GM19240 (cell line): ENCODE measurements around a stretch of chr1.

GRCh38 chr1:115558-115856 lies 50.3 kb downstream of the OR4F5 start:
- RRBS, result no CpG with 5 or more reads among the region's 2 CpGs

- RRBS, result no CpG with 5 or more reads among the region's 18 CpGs
Observed at GRCh38 chr1:629487-630389, 56.7 kb downstream of the OR4F16 start.

DNA sequence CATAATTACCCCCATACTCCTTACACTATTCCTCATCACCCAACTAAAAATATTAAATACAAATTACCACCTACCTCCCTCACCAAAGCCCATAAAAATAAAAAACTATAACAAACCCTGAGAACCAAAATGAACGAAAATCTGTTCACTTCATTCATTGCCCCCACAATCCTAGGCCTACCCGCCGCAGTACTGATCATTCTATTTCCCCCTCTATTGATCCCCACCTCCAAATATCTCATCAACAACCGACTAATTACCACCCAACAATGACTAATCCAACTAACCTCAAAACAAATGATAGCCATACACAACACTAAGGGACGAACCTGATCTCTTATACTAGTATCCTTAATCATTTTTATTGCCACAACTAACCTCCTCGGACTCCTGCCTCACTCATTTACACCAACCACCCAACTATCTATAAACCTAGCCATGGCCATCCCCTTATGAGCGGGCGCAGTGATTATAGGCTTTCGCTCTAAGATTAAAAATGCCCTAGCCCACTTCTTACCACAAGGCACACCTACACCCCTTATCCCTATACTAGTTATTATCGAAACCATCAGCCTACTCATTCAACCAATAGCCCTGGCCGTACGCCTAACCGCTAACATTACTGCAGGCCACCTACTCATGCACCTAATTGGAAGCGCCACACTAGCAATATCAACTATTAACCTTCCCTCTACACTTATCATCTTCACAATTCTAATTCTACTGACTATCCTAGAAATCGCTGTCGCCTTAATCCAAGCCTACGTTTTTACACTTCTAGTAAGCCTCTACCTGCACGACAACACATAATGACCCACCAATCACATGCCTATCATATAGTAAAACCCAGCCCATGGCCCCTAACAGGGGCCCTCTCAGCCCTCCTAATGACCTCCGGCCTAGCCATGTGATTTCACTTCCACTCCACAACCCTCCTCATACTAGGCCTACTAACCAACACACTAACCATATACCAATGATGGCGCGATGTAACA lies 52.6 kb downstream of the OR4F16 start:
- RRBS, result no CpG with 5 or more reads among the region's 21 CpGs

GRCh38 chr1:793643-794046 lies 107.2 kb upstream of the OR4F16 start:
- RRBS, result no CpG with 5 or more reads among the region's 3 CpGs

DNA sequence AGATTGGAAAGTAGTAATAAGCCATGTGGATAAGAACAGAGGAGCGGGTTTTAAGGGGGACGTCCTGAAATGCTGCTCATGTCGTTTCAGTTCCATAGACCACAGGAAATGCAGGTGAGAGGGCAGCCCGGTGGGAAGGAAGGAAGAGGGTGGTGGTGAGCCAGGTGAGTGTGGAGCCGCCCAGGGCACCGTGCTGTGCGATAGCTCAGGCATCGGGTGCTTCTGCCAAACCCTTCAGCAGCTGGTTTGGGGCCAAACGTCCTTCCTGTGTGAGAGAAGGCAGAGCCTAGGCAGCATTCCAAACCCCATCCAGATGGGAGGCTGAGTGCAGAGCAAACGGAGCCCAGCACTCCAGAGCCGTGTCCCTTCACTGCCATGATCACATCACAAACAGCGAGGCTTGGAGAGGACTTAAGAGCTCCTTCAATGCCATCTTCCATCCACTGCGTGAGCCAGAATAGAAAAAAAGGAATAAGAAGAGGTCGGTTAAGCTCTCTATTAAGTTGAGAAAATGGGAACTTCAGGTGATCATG lies 65.1 kb upstream of the SAMD11 start:
- RRBS, result no CpG with 5 or more reads among the region's 14 CpGs

DNA sequence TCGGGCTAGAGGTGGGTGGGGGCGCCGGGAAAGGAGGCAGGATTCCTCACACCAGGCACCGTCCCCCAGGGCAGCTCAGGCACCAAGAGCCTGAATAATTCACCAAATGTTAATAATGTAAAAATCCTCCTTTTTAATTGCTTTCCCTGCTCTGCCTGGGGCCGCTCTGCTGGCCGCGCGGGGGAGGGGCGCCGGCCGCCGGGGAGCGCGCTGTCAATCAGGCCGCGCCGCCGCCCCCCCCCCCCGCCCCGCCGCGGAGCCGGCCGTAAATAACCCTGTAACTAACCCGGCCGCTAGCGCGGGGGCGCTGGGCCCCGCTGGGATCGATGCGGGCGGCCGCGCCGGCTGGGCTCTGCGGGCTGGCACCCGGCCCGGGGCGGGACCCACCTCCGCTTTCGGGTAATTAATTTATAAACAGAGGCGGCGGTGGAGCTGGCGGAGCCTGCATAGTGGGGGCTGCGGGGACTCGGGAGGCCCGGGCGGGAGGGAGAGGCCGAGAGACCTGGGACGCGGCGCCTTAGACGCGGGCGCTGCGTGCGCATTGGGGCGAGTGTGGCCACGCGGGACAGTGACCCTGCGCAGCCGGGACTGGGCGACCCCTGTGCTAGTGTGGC lies 16.4 kb downstream of the SAMD11 start:
- RRBS, result 4% methylated on average over 33 of the region's 64 CpGs

GRCh38 chr1:948345-948902 lies 10.6 kb downstream of the NOC2L start:
- RRBS, result no CpG with 5 or more reads among the region's 13 CpGs

GRCh38 chr1:961249-961952 lies 1.0 kb downstream of the KLHL17 start:
- RRBS, result 12% methylated on average over 6 of the region's 58 CpGs

DNA sequence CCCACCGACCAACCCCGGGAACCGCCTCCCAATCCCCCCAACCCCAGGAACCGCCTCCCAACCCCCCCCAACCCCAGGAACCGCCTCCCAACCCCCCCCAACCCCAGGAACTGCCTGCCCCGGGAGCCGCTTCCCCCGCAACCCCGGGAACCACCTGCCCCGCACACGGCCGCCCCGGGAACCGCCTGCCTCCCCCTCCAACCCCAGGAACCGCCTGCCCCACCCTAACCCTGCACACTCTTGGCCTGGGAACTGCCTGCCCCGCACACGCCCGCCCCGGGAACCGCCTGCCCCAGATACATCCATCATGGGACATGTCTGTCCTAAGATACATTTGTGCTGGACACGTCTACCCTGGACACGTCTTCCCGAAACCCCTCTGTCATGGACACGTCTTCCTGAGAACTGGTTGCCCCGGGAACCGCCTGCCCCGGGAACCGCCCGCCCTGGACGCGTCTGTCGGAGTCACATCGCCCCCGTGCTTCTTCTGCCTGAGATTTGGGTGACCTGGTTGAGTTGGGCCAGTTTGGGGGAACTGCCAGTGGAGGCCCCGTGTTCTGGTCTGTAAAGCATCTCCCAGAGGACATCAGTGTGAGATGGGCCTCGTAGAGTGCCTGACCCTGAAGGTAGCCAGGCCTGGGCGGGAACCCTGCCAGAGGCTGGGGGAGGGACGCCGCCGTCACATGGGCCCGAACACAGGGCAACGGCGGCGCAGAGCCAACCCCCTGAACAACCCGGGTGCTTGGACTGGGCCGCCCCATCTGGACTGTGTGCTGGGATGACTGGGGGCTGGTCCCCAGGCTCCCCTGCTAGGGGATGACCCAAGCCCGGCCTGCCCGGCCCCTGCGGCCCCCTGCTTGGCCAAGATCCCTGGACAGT lies 3.7 kb downstream of the PERM1 start:
- RRBS, result 81% methylated on average over 9 of the region's 49 CpGs

DNA sequence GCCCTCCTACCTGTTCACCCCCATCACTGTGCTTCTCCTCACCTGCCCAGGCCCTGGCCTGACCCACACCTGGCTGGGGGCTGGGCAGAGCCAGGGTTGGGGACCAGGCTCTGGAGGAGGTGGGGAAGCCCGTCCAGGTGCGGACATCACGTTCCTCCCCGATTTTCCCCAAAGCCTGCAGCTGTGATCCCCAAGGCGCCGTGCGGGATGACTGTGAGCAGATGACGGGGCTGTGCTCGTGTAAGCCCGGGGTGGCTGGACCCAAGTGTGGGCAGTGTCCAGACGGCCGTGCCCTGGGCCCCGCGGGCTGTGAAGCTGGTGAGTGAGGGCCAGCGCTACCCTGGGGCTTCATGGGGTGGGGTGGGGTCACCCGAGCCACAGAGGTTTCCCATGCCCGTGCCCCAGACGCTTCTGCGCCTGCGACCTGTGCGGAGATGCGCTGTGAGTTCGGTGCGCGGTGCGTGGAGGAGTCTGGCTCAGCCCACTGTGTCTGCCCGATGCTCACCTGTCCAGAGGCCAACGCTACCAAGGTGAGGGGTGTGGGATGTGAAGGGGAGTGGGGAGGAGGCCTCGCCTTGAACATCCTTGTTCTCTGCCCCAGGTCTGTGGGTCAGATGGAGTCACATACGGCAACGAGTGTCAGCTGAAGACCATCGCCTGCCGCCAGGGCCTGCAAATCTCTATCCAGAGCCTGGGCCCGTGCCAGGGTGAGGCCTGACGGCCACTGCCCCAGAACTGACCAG lies 25.8 kb downstream of the AGRN start:
- RRBS, result no CpG with 5 or more reads among the region's 35 CpGs

DNA sequence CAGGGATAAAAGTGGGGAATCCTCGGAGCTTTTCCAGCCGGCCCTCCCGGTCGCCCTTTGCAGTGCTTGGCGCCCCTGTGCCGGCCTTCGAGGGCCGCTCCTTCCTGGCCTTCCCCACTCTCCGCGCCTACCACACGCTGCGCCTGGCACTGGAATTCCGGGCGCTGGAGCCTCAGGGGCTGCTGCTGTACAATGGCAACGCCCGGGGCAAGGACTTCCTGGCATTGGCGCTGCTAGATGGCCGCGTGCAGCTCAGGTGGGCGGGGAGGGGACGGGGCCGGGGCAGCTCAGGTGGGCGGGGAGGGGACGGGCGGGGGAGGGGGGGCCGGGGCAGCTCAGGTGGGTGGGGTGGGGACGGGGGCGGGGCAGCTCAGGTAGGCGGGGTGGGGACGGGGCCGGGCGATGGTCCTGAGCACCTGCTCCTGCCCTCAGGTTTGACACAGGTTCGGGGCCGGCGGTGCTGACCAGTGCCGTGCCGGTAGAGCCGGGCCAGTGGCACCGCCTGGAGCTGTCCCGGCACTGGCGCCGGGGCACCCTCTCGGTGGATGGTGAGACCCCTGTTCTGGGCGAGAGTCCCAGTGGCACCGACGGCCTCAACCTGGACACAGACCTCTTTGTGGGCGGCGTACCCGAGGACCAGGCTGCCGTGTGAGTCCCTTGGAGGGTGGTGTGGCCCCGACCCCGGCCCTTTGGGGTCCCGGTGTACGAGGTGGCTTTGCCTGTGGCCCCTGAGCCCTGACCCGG lies 25.1 kb downstream of the RNF223 start:
- RRBS, result 82% methylated on average over 27 of the region's 55 CpGs

DNA sequence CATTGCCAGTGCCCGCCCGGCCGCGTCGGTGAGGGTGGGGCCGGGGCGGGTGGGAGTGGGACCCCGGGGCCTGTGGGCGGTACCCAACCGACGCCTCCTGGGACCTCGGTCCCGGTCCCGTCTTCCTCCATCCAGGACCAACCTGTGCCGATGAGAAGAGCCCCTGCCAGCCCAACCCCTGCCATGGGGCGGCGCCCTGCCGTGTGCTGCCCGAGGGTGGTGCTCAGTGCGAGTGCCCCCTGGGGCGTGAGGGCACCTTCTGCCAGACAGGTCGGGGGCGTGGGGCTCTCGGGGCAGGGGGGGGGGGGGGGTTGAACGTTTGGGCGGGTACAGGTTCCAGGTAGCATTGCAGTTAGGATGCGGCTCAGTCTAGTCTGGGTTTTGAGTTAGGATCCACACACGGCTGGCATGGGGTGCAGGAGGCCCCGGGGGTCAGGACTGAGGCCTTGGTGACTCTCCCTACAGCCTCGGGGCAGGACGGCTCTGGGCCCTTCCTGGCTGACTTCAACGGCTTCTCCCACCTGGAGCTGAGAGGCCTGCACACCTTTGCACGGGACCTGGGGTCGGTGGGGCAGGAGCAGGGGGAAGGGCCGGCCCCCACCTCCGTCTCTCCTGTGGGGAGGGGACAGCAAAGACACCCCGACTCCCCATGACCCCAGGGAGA lies 24.2 kb downstream of the RNF223 start:
- RRBS, result 92% methylated on average over 6 of the region's 37 CpGs

- RRBS, result 95% methylated on average over 5 of the region's 42 CpGs
Observed at GRCh38 chr1:1054946-1055966, 18.9 kb downstream of the RNF223 start.

- RRBS, result no CpG with 5 or more reads among the region's 6 CpGs
Observed at GRCh38 chr1:1055967-1056117, 18.3 kb downstream of the RNF223 start.

DNA sequence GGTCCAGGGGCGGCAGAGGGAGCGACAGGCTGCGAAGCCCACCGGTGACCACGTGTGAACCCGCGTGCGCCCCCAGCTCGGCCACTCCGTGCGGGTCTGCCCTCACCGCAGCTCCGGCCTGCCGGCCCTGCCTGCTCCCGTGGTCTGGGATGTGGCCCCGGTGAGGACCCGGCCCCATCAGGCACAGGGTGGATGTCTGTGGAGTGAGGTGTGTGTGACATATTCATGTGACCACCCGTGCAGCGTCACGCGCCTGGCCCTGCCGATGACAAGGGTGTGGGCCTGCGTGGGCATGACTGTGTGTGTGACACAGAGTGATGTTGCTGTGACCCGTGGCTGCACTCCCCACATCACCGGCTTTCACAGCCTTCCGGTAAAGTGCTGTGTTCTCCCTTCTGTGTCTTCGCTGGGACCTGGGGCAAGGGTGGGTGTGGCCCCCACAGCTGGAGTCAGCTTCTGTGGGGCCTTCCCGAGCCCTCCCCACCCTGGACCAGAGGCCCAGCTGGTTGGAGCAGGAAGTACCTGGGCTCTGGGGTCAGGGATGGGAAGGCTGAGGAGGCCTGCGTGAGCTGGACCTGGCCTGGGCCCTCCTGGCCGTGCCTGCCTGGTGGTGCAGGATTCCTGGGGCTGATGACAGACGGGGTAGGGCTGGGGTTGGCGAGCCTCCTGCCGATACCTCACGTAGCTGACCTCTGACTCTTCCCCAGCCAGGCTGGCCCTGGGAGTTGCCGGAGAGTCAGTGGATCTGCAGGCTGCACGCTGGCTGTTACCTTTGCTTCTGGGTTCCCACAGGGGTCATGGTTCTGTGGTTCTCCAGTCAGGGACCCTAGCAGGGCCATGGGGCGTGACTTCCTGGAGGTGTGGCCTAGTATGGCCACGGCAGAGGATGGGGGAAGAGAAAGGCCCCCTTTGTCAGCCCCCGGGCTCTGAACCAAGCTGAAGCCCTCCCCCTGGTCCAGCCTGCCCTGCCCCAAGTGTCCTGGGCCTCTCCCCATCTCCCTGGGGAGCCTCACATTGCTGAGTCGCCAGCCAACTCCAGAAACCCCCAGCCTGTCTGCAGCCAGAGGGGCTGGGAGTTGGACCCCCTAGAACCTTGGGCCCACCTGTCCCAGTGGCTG lies 4.0 kb downstream of the RNF223 start:
- RRBS, result 72% methylated on average over 14 of the region's 40 CpGs

GRCh38 chr1:1099139-1100245 lies 16.4 kb downstream of the C1orf159 start:
- RRBS, result no CpG with 5 or more reads among the region's 10 CpGs

- RRBS, result 94% methylated on average over 4 of the region's 19 CpGs
Observed at GRCh38 chr1:1126152-1126561, 10.3 kb upstream of the C1orf159 start.

DNA sequence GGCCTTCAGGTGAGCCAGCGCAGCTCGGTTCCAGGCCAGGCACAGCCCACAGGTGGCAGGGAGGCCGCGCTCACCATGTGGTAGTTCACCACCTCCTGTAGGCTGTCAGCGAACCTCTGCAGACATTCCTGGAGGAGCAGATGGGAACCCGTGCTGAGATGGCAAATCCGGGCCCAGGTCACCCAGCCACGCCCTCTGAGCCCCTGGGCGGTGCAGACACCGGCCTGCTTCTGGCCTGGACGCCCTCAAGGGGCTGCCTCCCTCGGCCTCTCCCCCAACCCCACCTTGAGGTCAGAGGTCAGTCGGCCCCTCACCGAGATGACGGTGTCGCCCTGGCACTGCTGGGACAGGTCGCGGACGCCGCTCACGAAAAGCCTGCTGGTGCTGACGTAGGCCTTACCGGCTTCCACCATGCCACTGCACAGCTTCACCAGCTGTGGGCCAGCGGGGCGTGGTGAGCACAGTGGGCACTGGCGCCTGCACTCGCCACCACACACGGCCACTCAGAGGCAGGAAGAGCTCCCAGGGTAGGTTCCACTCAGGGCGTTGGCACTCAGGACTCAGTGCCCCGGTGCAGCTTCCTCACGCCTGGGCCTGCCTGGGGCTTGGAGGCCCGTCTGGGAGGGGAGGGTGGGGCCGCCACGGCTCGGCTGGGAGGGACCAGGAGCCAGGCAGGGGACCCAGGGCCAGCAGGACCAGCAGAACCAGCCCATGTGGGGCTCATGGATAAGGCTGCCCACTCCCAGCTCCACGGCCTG lies 4.7 kb downstream of the ACAP3 start:
- RRBS, result 94% methylated on average over 4 of the region's 36 CpGs

DNA sequence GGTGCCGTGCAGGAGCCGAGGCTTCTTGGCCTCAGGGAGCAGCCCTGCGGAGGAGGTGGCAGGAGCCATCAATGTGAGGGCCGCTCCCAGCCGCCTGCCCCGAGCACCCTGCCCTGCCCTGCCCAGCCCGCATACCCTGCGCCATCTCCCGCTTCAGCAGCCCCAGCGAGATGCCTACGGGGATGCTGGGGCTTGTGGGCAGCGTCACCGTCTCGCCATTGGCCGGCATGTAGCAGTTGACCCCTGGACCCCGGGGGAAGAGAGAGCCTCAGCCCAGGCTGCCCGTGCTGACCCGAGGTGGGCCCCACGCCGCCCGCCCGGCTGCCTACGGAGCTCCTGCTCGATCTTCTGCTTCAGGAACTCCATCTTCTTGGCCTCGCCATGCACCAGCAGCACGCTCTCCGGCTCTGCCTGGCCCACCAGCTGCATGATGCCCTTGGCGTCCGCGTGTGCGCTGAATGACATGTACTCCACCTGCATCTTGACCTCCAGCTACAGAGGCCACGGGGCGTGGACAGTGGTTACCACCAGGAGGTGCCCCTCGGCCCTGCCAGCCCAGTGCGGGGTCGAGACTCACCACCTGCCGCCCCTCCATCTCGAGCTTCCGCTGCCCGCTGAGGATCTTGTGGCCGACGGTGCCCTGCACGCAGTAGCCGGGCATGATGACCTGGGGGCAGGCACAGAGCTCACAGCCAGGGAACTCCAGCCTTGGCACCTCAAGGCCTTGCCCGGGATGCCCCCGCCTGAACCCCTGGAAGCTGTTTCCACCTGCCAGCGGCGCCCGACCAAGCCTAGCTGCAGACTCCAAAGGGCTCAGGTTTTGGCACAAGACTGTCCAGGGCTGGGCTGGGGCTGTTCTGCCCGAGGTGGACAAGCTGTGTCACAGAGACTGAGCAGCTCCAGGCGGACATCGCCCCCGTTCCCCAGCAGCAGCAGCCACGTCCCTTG lies 4.3 kb downstream of the PUSL1 start:
- RRBS, result 92% methylated on average over 14 of the region's 54 CpGs

- RRBS, result no CpG with 5 or more reads among the region's 26 CpGs
Observed at GRCh38 chr1:1360326-1361271, 2.2 kb upstream of the MXRA8 start.